Anterior vena cava (tissue), 1 donor: Measurements from ENCODE around the gene HHATL.

DNA sequence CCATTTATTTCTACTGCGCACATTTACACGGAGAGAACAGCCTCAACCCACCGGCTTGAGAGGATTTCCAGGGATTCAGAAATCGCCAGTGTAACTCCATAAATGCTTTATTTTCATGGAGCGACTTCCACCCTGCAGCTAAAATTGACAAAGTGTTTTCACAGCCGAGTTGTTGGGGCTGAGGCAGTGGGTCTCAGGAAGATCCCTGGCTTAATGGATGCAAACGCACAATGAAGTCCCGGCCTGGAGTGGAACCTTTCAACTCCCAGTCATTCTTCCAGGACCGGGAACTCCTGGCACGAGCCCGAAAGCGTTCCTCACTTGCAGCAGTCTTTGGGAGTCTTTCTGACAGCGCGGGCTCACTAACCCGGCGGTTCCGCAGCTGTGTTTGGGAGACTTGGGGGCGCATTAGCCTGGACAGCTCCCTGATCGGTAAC lies 841 bp upstream of the MYRIP start:
- PRO-cap = no peak

DNA sequence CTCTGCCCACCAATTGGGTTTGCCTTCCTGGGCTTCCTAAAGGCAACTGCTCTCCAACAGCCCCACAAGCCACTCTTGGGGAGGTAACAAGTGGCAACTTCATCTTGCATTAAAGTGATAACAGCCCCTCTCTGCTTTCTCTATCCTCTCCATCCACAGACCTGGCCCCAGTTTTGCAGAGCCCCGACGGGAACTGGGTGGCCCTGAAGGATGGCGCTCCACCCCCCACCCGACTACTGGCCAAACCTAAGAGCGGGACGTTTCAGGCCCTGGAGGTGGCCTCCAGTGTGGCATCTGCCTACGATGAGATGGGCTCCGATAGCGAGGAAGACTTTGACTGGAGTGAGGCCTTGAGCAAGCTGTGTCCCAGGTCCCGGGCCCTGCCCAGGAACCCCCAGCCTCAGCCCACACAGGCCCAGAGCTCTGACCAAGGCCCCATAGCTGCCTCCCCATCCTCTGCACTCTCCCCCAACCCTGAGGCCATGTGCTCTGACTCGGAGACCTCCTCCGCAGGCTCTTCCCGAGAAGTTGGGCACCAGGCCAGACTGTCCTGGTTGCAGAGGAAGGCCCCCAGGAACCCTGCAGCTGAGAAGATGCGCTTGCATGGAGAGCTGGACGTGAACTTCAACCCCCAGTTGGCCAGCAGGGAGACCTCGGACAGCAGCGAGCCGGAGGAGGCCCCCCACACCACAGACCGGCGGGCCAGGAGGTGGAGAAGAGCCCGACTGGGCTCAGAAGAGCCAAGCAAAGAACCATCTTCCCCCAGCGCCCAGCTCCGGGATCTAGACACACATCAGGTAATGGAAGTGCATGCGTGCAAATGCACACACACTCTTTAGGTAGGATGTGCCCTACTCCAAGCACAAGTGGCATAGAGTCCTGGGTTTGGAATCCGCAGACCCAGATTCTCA lies 119.6 kb upstream of the EIF1B start:
- PRO-cap = no peak

DNA sequence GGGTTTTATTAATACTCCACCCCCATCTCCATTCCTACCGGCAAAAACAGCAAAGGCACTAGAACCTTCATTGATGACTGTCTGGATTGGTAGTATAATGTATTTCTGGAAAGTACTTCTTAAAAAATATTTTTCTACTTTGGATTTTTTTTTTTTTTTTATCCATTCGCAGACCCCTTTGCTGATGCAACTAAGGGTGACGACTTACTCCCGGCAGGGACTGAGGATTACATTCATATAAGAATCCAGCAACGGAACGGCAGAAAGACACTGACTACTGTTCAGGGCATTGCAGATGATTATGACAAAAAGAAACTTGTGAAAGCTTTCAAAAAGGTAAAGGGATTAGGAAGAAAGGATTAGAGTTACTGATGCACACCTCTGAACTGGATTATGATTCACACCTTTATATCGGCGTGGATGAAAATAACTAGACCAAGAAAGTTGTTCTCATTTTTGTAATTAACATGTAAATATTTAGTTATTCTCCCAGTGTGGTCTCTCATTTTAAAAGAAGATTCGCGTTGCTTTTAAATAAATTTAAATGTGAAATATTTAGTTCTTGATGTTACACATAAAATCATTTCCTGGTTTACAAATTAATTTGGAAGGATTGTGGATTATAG lies 1.3 kb downstream of the EIF1B start:
- PRO-cap = no peak

GRCh38 chr3:40542291-40542902 lies 17.6 kb downstream of the ZNF621 start:
- PRO-cap = no peak

GRCh38 chr3:40584806-40585243 lies 60.1 kb downstream of the ZNF621 start:
- PRO-cap = unidirectional peak, minus-strand start at chr3:40585027

DNA sequence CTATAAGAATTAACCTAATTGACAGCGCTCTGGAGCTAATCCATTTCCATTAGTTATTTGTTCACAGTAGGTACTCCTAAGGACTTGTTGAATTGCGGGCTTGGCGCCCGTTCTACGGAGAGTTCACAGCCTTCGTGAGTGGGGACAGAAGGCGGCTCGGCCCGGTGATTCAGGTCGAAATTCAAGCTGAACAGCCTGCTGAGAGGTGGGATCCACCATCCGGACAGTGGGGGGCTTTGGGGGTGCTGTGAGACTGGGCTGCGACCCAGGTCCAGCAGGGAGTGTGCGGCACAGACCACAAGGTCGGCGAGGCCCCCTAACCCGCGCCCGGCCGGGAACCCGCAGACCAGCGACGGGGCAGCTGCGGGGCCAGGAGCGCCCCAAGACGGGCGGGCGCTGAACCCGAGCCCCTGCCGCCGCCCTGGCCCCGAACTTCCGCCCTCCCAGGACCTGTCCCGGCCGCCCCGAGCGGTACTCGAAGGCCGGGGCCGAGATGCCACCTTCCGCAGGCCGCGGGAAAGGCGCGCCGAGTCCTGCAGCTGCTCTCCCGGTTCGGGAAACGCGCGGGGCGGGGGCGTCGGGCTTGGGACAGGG lies 631 bp upstream of the CTNNB1 start:
- PRO-cap = no peak

DNA sequence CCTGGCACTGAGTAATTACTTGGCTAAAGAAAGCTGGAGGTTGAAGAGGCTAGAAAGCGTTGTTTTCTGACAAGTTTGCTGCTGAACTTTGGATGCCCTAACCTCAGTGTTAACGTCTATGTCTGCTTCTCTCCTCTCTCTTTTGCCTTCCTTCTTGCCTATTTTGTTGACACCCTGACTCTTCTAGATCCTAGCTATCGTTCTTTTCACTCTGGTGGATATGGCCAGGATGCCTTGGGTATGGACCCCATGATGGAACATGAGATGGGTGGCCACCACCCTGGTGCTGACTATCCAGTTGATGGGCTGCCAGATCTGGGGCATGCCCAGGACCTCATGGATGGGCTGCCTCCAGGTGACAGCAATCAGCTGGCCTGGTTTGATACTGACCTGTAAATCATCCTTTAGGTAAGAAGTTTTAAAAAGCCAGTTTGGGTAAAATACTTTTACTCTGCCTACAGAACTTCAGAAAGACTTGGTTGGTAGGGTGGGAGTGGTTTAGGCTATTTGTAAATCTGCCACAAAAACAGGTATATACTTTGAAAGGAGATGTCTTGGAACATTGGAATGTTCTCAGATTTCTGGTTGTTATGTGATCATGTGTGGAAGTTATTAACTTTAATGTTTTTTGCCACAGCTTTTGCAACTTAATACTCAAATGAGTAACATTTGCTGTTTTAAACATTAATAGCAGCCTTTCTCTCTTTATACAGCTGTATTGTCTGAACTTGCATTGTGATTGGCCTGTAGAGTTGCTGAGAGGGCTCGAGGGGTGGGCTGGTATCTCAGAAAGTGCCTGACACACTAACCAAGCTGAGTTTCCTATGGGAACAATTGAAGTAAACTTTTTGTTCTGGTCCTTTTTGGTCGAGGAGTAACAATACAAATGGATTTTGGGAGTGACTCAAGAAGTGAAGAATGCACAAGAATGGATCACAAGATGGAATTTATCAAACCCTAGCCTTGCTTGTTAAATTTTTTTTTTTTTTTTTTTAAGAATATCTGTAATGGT lies 39.9 kb downstream of the CTNNB1 start:
- PRO-cap = no peak

- PRO-cap = no peak
Observed at GRCh38 chr3:41393344-41394145, 194.2 kb downstream of the CTNNB1 start.

GRCh38 chr3:41693801-41694373 lies 268.0 kb downstream of the ULK4 start:
- PRO-cap = no peak

GRCh38 chr3:42014963-42015599 lies 53.2 kb upstream of the ULK4 start:
- PRO-cap = unidirectional peak, minus-strand start at chr3:42015176

DNA sequence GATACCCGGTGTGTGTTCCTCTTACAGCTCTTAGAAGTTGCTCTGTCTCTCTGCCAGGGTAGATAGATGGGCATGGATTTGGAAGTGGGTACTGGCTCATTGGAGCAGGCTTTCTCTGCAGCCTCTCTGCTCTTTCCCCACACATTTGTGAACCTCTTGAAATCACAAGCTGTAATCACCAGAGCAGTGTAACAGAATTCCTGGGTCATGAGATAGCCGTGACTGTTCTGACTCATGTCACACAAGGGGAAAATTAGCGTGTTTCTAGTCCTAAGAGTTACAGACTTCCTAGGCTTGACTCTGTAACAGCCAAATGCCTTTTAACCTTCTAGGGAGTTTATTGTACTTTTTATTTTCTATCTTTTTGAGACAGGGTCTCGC lies 54.8 kb upstream of the TRAK1 start:
- PRO-cap = unidirectional peak, minus-strand start at position 147 of the sequence

GRCh38 chr3:42043560-42043964 lies 47.6 kb upstream of the TRAK1 start:
- PRO-cap = no peak

GRCh38 chr3:42133674-42133873 lies 42.4 kb downstream of the TRAK1 start:
- PRO-cap = no peak

DNA sequence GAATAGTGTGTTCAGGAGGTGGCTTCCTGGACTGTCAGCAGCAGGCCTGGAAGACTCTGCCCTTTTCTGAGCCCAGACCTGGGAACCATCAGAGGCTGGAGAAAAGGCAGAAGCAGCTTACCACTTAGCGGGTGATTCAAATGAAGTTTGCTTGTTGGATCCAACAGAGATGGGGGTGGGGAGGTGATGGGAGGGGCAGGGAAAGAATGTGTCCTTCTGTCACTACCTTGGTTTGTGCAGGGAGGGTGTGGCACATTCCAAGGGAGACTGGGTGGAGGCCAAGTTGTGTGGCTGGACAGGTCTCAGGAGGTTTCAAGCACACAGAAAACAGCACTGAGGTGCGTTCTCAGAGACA lies 58.8 kb downstream of the TRAK1 start:
- PRO-cap = no peak

GRCh38 chr3:42211818-42212570 lies 54.0 kb downstream of the CCK start:
- PRO-cap = no peak

DNA sequence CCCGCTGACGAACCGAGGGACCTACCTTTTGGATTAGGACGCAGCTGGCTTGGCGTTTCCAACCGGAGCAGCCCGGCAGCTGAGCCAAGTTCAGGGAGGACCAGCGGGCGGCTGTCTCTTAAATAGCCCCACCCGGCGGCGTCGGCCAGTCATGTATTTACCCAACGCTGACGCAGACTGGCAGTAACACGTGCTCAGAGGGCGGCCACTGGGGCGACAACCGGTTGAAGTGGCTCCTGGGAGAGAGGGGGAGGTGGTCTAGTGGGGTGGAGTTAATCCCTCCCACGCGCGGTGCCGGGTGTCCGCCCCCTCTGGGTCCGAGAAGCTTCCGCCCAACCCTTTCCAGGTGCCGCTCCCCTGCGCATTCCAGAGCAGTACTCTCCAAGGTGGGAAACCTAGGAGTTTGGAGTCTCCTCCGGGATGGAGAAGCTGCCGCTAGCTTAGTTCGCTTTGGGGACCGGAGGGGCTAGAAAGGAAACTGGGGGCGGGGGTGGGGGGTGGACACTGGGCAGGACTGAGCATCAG lies 1.3 kb downstream of the CCK start:
- PRO-cap = no peak

DNA sequence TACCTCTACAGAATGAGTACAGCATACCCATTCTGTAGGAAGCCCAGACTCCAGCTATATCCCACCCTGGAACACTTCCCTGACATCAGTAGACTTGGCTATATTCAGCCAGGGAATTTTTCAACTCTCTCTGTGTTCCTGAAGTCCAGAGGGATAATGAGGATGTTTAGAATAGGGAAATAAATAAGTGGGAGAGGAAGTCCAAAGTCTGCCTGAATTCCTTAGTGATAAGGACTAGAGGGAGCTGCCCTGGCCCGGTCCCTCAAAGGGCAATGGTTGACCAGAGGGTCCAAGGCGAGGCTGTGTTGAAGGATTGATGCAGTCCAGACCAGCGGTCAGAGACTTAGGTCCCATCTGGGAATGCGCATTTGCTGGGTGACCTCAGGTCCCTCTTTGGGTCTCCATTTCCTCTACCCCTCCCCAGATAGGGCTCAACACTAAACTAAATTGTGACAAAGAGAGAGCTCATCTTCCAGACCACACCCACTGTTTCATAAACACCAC lies 7.9 kb downstream of the VIPR1 start:
- PRO-cap = no peak

DNA sequence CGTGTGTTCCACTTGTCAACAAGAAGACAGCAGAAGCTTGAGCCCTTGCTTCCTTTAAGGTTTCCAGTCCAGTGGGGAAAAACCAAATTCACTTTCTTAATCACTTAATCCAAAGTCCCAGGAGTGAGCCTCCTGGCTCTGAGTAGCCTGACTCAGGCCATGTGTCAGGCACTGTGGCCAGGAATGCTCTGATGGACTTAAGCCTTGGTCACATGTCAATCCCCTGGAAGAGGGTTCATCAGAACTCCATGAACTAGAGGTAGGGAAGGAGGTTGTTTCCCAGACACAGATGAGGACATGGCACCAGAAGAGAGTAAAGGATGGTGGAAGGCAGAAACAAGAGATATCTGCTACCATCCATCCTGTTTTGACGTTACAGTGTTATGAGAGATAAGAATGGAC lies 8.8 kb downstream of the VIPR1 start:
- PRO-cap = no peak

DNA sequence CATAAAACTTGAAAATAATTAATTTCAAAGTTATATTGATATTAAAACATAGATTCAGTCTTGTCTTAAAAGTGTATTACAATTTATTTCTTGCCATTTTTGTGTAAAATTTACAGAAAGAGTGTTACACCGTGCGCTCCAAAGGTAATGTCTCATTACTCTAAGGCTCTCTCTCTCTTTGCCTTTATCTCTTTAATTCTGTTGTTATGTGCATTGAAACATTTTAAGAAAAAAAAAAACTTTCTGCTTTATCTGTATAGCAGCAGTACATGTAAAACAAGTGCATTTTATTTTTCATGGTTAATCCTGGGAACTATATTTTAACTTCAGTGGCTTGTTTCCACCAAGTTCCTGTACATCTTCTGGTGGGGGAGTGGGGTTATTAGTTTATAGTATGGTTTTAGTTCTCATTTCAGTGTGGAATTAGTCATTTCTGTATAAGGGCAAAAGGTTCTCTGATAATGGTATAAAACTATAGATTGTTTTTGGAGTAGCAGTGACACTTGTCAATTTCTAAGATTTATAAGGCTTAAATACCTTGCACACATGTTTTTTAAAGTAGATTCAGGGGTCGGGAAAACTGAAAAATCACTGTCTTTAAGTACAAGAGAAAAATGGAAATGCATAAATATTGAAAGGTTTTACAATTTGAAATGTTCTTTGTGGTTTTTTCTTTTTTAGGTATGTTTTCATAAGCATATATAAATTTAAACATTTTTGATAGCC lies 26.2 kb upstream of the ZBTB47 start:
- PRO-cap = no peak

DNA sequence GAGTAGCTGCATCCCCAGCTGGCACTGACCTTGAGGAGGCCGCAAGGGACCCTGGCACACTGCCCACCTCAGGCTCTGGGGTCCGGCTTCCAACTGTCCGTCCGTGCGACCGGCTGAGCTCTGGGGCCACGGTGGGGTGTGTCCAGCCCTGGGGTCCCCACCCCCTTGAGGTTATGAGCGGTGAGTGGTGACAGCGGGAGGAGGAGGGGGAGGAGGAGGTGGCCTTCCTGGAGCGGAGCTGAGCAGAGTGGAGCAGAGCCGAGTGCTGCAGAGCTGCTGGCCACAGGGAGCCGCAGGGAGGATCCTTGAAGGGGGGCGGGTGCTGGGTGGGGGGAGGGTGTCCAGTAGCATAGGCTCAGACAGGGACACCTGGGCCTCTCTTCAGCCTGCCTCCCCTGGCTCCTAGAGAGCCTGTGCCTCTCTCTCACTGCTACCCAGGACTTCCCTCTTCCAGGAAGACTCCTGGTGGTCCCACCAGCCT lies at the start of gene HHATL:
Gene HHATL, minus strand, starts transcription at position 249 of the 481 bp plus-strand sequence.
- PRO-cap = unidirectional peak, minus-strand start at position 240 of the sequence